Heart (tissue), 3 donors: Measurements from ENCODE around the genes GPR157, H6PD, PIK3CD and RBP7.

DNA sequence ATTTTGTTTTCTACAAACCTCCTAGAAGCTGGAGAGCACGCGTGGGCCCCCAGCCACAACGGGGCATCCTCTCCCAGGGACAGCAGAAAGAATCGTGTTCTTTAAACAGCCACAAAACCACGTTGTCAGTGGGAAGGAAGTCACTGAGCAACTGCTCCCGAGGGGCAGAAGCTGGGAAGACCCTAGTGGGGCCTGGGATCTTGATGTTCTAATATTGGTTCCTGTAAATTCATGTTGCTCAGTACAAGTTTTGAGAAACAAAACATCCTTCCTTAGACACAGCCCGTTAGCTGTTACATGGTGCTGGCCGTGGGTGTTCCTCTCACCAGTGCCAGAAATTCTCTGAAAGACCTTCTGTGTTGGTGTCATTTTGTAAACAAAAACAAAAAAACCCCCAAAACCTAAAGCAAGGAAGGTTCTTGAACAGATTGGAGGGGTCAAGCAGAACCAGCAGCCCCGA lies 38.4 kb downstream of the SLC2A7 start:
- RAMPAGE, long total RNA, 2 experiments = no peak in any of the 2 experiments

DNA sequence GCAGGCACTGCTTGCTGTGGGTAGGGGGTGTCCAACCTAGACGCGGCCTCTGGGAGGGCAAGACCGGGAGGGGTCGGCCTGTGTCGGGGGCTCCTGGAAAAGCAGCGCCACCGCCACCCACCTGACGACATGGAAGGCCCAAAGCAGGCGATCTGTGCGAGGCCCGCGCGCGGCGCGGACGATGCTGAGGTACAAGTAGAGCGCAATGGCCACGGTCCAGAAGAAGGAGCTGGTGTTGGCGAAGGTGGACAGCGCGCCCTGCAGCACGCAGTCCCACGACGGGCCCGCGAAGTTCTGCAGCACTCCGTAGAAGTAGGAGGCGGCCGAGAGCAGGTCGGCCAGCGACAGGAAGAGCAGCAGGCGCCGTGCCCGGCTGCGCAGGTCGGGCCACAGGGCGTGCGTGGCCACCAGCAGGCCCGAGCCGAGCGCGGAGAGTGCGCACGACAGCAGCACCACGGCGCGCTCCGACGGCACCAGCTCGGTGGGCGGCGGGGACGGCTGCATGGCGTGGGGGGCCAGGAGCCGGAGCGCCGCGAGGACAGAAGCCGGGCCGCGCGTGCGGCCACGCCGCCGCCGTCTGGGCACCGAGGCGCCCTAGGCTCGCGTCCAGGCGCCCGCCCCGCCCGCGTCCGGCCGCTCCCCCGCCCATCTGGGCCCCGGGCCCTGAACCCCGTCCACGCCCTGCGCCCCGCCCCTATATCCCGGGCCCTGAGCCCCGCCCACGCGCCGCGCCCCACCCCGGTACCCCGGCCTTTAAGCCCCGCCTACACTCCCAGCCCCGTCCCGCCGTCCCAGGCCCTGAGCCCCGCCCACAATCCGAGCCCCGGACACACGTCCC lies at the start of gene GPR157:
Gene GPR157, minus strand, starts transcription at position 579 of the 838 bp plus-strand sequence.
- RAMPAGE, long total RNA, 2 experiments = no peak in any of the 2 experiments

DNA sequence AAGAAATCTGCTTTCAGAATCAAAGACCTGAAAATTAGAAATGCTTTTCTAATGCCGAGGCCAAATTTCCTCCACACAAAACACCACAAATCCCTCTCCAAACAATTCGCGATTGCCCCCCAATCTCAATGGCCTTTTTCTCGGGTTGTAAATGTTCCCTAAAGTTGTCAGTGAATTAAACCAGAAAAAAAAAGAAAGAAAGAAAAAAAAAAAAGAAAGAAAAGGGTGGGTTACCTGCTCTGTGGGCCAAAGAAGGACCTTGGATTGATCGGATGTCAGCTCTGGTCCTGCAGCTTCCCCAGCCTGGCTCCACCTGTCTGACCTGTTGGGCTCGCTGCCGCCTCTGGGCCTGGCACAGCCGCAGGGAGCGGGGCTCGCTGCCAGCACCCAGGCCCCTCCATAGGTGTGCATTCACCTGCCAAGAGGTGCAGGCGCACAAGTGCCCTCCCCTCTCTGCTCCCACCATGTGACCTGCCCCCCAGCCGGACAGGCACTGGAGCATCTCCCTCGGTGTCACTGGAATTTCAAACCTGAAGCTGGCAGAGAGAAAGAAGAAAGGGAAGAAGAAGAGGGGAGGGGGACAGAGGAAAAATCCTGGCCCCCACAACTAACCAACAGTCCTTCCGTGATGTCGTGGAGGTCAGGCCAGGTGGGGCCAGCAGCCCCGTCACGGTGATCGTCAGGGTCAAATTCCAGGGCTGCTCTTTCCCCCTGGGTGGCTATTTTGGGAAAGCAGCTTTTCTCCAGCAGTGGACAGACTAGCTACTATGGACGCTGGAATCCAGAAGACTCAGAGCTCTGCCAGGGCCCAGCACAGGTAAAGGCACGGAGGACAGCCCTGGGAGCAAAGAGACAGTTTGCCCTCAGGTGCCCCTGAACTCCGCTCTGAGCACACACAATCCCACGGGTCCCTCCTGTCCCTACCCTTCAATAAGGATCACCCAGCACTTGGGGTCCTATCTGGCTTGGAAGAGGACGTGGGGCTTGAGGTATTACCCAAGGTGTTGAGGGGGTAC lies 33.2 kb upstream of the GPR157 start:
- RAMPAGE, long total RNA, 2 experiments = no peak in any of the 2 experiments

- RAMPAGE, long total RNA, 2 experiments = no peak in any of the 2 experiments
These were observed at the start of gene H6PD for GRCh38 chr1:9234706-9235787. TSS of gene H6PD (plus strand) at chr1:9234774.

GRCh38 chr1:9263816-9264481 lies 28.7 kb upstream of the SPSB1 start:
- RAMPAGE, long total RNA, 2 experiments = no peak in any of the 2 experiments

GRCh38 chr1:9295727-9296539 lies 3.2 kb downstream of the SPSB1 start:
- RAMPAGE, long total RNA, 2 experiments = no peak in any of the 2 experiments

GRCh38 chr1:9361735-9362526 lies 69.2 kb downstream of the SPSB1 start:
- RAMPAGE, long total RNA, 2 experiments = no peak in any of the 2 experiments

DNA sequence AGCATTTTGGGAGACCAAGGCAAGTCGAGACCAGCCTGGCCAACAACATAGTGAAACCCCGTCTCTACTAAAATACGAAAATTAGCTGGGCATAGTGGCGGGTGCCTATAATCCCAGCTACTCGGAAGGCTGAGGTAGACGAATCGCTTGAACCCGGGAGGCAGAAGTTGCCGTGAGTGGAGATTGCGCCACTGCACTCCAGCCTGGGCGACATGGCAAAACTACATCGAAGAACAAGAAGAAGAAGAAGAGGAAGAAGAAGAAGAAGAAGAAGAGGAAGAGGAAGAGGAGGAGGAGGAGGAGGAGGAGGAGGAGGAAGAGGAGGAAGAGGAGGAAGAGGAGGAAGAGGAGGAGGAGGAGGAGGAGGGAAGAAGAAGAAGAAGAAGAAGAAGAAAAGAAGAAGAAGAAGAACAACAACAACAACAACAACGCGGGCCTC lies 87.3 kb downstream of the SPSB1 start:
- RAMPAGE, long total RNA, 2 experiments = no peak in any of the 2 experiments

DNA sequence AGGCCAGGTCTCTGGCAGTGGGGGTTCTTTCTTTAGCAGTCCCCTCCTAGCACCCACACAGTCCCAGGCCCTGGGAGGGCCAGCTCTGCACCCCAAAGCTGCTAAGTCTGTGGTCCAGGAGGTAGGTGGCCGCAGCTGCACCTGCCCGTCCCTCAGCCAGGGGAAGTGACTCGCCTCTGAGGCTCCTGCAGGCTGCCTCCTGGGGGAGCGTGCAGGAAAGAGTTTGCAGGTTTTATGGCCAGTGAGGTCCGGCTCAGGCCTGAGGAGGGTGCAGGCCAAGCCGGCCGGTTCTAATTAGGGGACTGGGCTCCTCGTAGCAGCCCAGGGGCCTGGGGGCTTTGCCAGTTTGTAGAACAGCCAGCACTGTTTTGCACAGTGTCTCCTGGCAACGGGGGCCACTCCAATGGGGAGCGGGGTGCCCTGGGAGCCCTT lies 107.9 kb downstream of the SPSB1 start:
- RAMPAGE, long total RNA, 2 experiments = no peak in any of the 2 experiments

GRCh38 chr1:9435814-9436579 lies 103.3 kb upstream of the SLC25A33 start:
- RAMPAGE, long total RNA, 2 experiments = no peak in any of the 2 experiments

- RAMPAGE, long total RNA, 2 experiments = no peak in any of the 2 experiments
These were observed 96.8 kb upstream of the SLC25A33 start for GRCh38 chr1:9442239-9443153.

DNA sequence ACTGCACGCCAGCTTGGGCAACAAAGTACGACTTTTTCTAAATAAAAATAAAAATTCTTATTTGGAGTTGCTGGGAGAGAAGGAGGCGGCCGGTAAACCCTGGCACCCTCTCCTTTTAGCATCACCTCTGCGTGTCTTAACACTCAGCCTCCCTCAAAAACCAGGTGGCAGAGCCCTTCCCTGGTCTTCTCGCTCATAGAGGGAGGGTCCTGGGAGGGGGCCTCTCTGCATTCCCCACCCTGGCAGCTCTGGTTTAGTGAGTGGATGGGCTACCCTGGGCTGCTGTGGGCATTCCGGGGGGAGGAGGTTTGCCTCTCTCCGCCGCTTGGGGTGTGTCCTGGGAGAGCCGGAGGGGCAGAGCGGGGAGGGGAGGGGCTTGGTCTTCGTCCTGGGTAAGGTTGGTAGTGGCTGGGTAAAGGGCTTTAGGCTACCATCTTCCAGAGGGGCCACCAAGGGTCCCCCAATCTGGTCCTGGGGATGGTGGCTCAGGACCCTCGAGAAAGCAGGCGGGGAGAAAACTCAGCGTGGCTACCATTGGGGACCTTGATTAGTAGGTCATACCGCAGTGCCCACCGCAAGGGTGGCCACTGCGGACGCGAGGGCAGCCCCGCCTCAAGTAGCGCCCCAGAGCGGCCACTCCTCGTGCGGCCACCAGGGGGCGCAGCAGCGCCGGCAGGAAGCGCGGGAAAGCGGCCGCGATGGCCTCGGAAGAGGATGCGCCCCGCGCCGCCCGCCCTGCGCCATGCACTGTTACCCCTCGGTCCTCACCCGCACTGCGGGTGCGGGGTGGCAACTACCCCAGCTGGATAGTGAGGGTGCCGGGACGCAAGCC lies 44.3 kb upstream of the SLC25A33 start:
- RAMPAGE, long total RNA, 2 experiments = no peak in any of the 2 experiments

GRCh38 chr1:9629007-9630275 lies 22.1 kb upstream of the PIK3CD start:
- RAMPAGE, long total RNA, 2 experiments = no peak in any of the 2 experiments

- RAMPAGE, long total RNA, 2 experiments = start-site peak on the plus strand in 2 of 2 experiments, at chr1:9651724-9651769 at its widest, 29 to 41 reads per replicate
These were observed at the start of gene PIK3CD for GRCh38 chr1:9651508-9651997. TSS of gene PIK3CD (plus strand) at chr1:9651731.

DNA sequence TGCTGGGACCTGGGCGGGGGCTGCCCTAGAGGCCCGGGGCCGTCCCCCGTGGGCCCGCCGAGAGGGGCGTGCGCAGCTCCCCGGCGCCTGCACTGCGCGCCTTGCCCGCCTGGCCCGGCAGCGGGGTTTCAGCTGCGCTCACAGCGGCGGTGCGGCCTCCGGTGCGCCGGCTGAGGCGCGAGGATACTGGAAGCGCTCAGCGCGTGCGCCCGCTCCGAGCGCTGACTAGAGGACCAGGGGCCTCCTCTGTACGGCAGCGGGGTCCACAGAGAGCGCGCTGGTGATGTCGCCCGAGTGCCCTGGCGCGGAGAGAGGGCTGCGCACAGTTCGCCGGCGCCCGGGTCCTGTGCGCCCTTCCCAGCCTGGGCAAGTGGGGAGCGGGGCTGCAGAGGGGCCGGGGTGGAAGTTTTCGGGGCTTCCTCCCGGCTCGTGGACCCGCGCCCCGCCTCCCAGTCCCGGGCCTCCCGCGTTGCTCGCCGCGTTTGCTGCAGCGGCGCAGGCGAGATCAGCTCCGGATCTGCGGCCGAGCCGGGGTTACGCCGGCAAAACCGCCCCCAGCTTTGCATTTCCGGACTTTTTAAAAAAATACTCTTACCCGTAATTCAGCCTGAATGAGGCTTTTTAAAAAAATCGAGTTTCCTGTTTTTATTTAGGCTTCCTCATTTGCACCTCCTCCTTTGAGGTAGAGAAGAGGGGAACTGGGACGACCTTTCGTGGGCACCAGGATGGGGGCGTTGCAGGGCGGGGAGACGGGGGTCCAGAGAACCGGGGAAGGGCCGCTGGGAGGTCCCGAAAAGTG lies 666 bp downstream of the PIK3CD start:
- RAMPAGE, long total RNA, 2 experiments = no peak in any of the 2 experiments

GRCh38 chr1:9843383-9843878 lies 19.7 kb upstream of the CLSTN1 start:
- RAMPAGE, long total RNA, 2 experiments = no peak in any of the 2 experiments

DNA sequence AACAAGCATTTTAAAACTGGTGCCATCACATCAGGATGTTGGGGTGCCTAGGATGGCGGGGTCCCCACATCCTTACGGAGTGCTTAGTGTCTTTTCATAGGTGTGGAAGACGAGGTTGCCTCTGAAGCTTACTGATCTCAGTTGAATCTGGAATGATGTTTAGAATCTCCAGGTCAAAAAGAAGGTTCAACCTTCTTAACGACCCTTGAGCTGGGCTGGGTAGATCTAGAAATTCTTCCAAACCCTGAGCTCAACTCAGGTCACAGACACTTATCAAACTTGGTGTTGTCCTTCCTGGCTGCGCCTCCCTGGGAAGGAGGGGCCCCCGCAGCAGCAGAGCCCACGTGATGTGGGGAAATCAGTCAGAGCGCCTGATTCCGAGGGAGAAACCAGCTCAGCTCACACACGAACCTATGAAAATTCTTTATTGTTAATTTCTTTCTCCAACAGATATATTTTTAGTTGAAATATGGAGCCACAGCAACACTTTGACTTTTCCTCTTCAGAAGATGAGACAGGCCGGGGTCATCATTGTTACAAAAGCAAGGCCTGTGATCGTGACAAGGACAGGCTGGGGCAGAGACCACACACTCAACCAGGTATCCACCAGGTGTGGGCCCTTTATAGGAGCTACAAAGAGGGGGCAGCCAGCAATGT lies 24.2 kb upstream of the CLSTN1 start:
- RAMPAGE, long total RNA, 2 experiments = no peak in any of the 2 experiments

- RAMPAGE, long total RNA, 2 experiments = no peak in any of the 2 experiments
These were observed 38.0 kb downstream of the CTNNBIP1 start for GRCh38 chr1:9871955-9872622.

GRCh38 chr1:9996895-9997541 lies at the start of gene RBP7:
TSS of gene RBP7 (plus strand) at chr1:9997228.
- RAMPAGE, long total RNA, 2 experiments = start-site peak on the plus strand in 2 of 2 experiments, at chr1:9997176-9997245 at its widest, 1,704 to 5,971 reads per replicate

DNA sequence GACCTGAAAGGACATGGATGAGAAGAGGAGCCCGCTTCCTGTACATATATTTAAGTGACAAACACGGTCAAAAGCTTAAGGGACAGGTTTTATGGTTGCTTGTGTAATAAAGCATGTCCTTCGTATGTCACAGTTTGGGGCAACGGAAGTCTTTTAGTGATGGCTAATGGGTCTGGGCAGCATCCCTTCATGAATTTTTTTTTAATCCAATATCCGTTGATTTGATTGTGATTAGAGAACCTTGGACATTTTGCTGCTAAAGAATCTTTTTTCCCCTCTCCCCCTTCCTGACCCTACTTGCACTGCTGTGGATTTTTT lies 30.3 kb upstream of the KIF1B start:
- RAMPAGE, long total RNA, 2 experiments = no peak in any of the 2 experiments